ENCODE measurements around a stretch of chr3.

GRCh38 chr3:188568750-188569220, 414.8 kb downstream of the LPP start:
- PRO-cap: no peak

DNA sequence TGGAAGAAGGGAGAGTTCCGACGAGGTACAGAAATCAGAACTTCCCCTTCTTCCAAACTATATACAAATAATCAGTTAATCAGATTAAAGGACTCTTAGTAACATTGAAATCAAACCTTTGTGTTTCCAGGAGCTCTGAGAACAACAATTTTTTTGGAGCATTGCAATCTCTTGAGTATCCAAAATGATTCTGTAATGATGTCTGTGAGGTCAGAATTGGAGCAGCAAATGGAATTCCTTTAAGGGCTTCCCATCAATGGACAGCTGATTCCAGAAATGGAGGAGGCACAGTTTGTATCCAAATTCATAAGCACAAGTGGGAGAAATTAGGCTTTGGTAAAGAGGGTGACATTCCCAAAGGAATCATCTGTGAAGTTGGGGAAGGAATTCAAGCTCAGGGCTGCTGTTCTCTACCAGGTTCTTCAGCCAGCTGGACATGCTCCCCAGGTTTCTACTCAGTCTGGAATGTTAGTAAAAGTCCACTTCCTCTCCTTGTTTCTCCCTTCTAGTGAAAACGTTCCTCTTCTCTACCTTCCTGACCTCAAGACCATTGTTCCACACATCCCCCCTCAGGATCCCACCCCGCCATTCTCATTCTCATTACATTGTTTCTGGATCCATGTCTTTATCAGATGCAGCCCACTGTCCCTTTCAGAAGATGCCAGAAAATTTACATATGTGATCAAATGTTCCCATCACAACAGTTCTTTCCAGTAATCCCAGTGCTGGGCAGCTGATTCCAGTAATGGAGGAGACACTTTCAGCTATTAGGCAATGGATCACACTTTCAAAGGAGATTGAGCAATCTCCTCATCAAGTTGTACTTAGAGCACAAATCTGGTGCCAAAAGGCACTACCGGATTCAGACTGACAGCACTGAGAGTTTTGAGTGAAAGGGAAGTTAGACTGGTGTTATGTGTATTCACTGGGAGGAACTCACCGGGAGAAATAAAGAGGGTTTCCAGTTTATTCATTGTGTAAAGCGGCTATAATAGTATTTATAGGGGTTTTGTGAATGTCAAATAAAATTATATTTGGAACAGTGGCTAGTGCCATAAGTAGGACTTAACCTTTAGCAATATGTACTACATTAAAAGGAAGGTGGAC, 391.3 kb upstream of the TPRG1 start:
- PRO-cap: no peak

GRCh38 chr3:188795810-188796592, 375.8 kb upstream of the TPRG1 start:
- PRO-cap: no peak

DNA sequence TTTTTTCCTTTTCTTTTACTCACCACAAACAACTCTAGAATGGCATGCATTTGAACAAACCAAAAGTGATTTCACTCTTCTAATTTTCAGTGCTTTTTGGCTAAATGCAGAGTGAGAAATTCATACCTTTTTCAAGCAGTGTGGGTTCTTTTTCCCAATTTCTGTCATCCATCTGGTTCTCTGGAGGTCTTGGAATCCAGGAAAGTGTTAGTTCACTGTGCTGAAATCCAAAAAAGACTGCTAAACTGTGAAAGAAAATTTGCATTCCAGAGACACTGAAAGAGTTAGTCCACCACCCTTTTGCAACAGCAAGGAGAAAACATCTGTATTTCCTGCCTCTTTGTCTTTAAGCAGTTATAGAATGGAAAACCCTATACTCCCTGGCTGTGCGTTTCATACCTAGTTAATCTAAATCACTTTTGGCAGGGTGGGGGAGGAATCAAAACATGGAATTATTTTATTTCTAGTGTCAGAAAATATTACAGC, 317.9 kb upstream of the TPRG1 start:
- PRO-cap: no peak

- PRO-cap: no peak
These were observed 234.3 kb upstream of the TPRG1 start for GRCh38 chr3:188937513-188937863.

GRCh38 chr3:188947356-188947887, 224.3 kb upstream of the TPRG1 start:
- PRO-cap: unidirectional peak, minus-strand start at chr3:188947668

- PRO-cap: no peak
These were observed 196.8 kb upstream of the TPRG1 start for GRCh38 chr3:188974695-188975662.

DNA sequence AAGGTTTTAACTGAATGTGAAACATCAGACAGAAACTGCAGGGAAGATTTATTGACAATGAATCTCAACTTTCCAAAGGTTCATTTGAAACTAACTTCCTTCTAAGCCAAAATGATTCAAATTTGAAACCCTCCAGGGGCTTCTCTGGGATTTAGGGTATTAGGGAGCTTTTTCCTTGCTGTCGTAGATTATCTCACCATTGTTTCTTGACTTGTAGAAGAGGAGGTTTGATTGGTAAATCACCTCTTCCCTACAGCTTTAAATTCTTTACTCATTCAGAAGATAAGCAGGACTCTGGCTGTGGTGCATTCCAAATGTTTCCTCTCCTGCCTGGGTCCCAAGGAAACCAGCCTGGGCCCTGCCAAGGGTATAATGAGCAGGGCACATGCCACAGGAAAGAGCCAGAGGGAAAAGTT, 71.0 kb downstream of the TP63 start:
- PRO-cap: no peak

DNA sequence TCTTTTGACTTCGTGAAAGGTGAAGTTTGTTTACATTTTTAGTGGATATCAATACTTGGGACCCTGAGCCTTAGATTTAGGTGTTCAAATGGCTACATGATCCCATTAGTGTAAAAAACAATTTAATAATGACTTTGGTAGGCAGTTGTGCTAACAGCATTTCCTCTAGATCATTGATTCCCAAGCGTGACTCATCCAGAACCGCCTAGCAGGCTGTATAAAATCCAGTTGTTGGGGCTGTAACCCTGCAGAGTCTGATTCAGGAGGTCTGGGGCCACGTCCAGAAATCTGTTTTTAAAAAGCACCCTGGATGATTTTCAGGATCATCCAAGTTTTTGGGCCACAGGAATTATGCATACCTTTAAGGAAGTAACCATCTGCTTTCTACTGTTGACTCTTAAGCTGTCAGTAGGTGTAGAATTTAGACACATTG, 156.4 kb downstream of the TP63 start:
- PRO-cap: no peak

DNA sequence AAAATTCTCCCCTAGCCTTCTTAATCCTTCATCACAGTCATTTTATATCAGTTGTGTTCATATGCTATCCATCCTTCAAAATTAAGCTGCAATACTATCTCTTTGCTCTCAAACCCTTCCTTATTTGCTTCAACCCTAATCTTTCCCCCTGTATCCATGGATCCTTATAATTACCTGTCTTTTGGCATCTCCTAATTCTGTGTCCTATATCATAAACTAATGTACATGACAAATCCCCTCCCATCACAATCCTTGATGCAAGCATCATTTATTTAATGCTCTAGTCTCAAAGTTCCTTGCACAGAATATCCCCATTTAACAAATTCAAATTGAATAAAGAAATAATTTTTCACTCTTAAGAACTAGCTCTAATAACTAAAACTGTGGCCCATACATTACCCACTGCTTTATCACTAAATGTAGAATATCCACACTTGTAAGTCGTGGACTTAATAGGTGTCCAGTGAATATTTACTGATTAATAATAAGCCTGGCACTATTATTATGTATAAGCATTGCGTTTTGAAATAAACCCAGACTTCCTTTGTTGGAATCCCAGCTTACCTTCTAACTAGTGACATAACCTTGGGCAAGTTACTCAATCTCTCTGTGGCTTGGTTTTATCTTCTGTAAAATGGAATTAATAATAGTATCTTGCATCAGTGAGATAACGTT, 58.5 kb downstream of the P3H2 start:
- PRO-cap: no peak

DNA sequence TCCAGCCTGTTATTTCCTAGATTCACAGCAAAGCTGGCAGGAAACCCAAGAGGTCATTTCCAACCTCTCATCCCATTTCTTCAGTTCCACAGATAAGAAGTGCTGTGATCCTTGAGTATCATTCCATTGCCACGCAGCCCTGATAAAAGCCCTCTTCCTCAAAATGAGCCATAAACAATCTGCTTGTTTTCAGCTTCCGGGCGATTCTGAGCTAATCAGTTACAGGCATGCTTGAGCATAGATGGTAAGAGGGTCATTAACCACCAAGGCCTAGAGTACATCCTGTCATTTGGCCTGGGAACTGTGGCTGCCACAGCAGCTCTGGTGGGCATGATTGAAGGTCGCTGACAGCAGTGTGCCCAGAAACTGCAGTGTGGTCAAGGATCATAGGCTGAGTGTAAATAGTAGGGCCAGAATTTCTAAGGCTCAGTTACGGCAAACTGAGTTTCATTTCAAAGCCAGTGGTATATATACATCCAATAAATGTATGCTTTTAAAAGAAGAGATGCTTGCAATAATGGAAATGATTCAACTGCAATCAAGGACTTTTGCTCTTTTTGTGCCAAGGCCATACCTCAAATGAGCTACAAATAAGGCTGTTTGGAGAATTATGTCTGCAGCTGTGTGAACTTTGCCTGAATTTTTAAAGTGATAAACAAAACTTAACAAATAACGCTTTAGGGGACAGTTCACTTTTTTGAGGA, 47.3 kb downstream of the P3H2 start:
- PRO-cap: no peak

GRCh38 chr3:190309475-190309852, 12.8 kb downstream of the CLDN1 start:
- PRO-cap: no peak

- PRO-cap: no peak
These were observed 23.6 kb upstream of the CLDN1 start for GRCh38 chr3:190345873-190346300.

- PRO-cap: no peak
These were observed 556 bp downstream of the IL1RAP start for GRCh38 chr3:190514307-190514975.

- PRO-cap: no peak
These were observed 60.7 kb downstream of the IL1RAP start for GRCh38 chr3:190574514-190575092.

GRCh38 chr3:190616692-190617261, 102.9 kb downstream of the IL1RAP start:
- PRO-cap: no peak

- PRO-cap: no peak
These were observed 30.5 kb upstream of the UTS2B start for GRCh38 chr3:191360784-191361300.

DNA sequence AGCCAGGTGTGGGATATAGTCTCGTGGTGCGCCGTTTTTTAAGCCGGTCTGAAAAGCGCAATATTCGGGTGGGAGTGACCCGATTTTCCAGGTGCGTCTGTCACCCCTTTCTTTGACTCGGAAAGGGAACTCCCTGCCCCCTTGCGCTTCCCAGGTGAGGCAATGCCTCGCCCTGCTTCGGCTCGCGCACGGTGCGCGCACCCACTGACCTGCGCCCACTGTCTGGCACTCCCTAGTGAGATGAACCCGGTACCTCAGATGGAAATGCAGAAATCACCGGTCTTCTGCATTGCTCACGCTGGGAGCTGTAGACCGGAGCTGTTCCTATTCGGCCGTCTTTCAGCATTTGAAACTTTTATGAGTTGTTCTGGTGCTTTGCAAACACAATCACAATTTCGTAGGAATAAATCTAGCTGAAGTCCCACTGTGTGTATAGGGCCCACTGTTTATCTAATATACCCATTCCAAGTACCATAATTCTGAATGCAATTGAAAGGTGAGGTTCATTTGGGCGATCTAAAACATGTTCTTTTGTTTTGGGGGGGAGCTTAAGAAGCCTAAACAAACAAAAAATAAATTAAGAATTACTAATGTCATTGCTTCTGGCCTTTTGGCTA, 572.2 kb downstream of the FGF12 start:
- PRO-cap: no peak

DNA sequence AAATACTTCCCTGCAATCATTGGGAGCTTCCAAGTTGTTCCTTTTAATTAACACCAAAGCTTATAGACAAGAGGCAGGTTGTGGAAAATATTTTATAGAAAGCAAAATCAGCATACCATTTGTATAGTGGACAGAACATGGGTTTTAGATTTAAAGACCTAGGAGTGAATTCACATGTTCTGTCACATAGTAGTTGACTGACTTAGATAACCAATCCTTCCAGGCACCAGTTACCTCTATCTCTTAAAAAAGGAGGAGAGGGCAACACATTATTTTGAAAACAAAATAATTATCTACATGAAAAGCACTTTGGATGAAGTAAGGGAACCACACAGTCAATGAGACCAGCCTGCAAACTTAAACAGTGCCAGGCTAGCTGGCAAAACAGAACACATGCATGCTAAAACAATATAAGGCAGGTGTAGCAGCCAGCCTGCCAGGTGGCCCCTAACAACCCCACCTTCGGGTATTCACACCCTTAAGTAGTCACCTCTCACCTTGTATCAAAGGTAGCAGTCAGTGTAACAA, 76.7 kb downstream of the MB21D2 start:
- PRO-cap: unidirectional peak, plus-strand start at position 247 of the sequence

- PRO-cap: no peak
These were observed 49.8 kb downstream of the MB21D2 start for GRCh38 chr3:192867631-192868433.